AG10803 (cell line): ENCODE results near the genes NTRK3, ARPIN and IDH2.

DNA sequence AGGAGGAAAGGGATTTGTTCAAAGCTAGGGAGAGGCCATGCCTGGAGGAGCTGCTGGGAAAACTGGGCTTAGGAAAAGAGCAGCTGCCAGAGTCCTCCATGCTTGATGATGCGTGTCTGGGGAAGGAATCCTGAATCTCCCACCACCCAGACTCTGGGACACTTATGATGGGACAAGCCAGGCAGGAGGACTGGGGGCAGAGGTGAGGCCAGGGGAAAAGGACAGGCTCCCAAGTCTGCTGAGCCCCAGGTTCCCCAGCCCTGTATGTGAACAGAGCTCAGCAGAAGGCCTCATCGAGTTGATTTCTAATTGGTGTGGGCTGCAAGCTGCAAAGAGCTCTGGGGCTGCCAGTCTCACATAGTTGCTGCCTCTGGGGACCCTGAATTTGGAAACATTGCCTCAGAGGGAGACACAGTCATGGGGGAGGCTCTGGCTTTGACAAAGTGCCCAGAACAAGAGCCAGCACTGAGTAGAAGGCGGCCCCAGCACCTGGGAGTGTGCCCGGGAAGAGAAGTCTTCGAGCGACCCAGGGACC is 7.5 kb downstream of the NTRK3 start:
- RRBS, result no CpG with 5 or more reads among the region's 6 CpGs

GRCh38 chr15:88255908-88257060 is at the start of gene NTRK3:
Gene NTRK3, minus strand, starts transcription at chr15:88256739.
- RRBS, result 2% methylated on average over 21 of the region's 94 CpGs

- RRBS, result no CpG with 5 or more reads among the region's 14 CpGs
Observed at GRCh38 chr15:88356896-88357339, 100.4 kb upstream of the NTRK3 start.

- RRBS, result no CpG with 5 or more reads among the region's 18 CpGs
Observed at GRCh38 chr15:88496747-88497847, 29.6 kb downstream of the MRPS11 start.

DNA sequence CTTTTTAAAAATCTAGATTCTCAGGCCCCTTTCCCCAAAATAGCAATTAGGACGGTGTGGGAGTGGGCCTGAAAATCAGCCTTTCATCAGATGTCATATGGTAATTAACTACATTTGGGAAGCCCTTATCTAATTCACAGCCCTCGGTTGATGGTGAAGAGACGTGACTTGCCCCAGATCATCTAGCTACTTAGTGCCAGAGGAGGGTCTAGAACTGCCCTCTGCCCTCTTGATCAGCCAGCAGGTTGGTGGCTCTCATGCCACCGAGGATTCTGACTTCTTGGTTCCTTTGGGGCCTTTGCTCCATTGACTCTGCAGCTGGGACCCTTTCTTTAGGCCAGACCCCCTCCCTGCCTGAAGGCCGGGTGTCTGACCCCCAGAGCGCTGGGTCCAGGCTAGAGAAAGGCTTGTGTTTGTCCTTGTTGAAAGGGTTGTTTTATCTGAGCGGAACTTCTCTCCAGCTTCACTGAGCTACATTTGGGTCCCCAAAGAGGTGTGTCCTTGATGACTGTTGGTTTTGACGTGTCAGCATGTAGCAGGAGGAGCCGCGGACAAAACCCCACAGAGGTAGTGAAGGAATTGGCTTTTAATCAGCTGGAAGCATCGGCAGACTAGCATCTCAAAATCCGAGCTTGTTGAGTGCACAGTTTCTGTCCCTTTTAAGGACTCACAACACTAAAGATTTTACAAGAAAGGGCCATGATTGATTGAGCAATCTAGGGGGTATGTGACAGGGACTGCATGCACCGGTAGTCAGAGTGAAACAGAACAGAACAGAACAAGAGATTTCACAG is 915 bp downstream of the AEN start:
- RRBS, result no CpG with 5 or more reads among the region's 13 CpGs

DNA sequence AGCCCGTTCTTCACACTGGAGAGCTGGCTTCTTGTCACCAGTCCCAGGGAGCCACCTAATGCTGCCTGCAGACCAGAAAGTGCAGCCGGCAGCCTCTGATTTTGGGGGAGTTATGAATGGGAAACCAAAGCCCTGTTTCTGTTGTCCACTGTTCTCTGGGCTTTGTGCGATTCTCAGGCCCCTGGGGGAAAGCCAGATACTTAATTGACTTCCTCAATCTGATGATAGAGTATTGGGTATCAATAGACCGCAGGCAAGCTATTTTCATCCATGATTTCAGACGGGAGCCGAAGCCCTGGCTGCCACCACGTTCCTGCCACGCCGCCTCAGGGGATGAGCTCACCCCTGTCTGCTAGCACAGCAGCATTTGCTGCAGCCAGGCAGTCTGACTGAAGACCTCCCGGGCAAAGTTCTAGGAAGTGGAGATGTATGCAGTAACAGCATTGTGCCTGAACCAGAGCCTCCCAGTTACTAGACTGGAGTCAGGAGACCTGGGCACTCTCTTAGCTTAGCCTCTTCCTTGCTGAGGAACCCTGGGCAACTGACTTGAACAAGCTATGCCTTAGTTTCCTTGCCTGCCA is 69.8 kb downstream of the ISG20 start:
- RRBS, result no CpG with 5 or more reads among the region's 10 CpGs

- RRBS, result no CpG with 5 or more reads among the region's 4 CpGs
Observed at GRCh38 chr15:89105097-89105549, 16.9 kb downstream of the ABHD2 start.

- RRBS, result no CpG with 5 or more reads among the region's 5 CpGs
Observed at GRCh38 chr15:89121349-89121975, 33.2 kb downstream of the ABHD2 start.

GRCh38 chr15:89136511-89137410 is 48.5 kb downstream of the ABHD2 start:
- RRBS, result no CpG with 5 or more reads among the region's 12 CpGs

GRCh38 chr15:89137411-89138555 is 49.5 kb downstream of the ABHD2 start:
- RRBS, result no CpG with 5 or more reads among the region's 8 CpGs

DNA sequence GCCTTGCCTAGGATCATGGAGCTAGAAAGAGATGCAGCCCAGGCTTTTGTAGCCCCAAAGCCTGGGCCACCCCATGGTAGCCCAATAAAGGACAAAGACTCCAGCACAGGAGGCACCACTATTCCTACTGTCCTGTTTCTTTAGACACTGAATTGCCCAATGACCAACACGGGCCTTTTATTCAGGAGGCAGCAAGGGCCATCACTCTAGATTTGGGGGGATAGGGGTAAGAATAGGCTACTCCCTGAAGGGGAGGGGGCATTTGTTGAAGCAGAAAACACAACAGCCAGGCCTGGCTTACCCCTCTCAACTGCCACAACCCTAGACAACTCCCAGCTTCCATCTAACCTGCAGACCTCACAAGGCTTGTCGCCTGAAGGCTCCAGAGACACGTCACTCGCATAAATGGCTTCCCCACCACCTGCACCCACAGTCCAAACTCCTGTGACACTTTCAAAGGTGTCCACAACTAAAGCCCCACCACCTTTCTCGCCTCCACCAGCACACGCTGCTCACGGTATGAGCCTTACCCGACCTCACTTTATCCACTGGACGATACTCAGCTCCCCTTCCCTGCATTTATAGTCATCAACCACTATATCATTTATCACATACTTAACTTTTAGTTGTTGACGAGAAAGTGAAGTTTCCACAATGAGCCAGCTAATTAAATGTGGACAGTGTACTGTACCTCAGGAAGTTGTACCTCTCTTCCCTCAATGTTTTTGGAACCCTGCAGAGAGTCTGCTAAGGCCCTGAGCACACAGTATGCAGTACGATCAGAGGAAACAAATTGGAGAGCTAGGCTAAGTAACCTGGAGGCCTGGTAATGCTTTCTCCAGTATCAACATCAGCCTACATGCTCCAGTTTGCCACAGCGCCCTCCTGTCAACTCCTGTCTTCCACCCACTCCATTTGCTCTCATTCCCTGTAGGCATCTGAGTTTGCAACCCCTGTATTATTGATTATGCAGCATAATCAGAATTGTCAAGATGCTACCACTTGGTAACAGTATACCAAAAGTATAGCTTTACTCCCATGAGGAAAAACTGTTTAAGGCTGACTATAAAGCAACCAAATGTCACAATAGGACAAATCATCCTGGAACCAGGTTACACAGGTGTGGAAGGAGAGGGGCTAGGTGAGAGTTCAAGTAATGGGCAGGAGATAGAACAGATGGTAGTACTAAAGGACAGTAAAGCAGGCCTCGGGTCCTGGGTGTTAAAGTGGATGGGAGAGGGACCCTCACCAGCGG is 14.7 kb downstream of the POLG start:
- RRBS, result no CpG with 5 or more reads among the region's 14 CpGs

- RRBS, result 3% methylated on average over 26 of the region's 54 CpGs
Observed at GRCh38 chr15:89399023-89399862, 64.6 kb upstream of the POLG start.

DNA sequence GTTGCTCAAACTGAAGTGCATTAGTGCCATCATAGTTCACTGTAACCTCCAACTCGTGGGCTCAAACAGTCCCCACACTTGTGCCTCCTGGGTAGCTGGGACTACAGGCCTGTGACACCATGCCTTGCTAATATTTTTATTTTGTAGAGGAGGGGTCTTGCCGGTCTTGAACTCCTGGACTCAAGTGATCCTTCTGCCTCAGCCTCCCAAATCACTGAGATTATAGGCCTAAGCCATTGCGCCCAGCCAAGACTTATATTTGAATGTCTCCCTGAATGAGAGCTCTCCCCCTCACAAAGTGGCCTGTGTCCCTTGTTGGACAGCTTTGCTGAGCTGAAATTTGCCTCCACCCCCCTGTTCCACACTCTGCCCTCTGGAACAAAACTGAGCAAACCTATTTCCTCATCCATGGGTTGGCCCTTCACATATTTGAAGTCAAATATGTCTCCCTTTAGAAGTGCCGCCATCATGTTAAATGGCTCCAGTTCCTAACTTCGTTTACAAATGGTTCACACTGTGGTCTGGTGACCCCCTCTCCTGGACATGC is 4.8 kb downstream of the PLIN1 start:
- RRBS, result no CpG with 5 or more reads among the region's 5 CpGs

DNA sequence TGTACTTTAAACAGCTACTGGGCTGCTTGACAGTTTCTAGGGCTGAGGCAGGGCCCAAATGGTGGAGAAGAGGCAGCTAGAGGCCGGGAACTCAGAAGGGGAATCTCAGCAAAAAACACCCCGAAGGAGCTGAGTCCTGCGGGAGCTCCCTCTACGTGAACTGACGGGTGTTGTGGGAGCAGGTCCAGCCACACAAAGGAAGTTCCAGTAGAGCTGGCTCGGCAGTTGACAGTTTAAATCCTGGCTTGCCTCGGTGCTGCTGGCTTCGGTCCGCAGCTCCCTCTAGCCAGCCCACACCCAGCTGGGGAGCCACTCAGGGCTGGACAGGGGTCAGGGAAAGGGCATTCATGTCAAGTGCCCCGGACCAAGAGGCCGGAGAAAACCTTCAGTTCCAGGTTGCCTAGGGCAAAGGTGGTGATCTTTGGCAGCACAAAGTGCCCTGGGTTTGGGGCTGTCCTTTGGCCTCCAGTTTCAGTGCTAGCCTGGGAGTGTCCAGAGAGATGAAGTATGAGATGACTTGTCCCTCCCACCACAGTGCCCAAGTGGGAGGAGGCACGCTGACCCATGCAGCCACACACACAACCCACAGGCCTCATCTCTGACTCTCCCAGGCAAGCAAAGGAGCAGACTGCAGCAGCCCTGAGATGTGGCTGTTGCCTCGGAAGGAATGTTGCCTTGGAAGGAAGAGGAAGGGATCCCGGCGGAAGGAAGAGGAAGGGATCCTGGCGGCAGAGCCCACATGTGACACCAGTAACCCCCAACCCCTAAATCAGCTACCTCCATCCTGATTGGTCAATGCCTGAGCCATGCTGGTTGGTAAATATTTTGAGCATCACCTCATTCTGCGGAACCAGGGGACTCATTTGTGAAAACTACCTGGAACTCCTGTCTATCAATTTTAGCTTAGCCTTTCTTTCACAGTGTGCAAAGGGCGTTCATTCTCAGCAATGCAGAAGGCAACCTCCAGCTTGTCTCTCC is 13.8 kb upstream of the ANPEP start:
- RRBS, result no CpG with 5 or more reads among the region's 18 CpGs

DNA sequence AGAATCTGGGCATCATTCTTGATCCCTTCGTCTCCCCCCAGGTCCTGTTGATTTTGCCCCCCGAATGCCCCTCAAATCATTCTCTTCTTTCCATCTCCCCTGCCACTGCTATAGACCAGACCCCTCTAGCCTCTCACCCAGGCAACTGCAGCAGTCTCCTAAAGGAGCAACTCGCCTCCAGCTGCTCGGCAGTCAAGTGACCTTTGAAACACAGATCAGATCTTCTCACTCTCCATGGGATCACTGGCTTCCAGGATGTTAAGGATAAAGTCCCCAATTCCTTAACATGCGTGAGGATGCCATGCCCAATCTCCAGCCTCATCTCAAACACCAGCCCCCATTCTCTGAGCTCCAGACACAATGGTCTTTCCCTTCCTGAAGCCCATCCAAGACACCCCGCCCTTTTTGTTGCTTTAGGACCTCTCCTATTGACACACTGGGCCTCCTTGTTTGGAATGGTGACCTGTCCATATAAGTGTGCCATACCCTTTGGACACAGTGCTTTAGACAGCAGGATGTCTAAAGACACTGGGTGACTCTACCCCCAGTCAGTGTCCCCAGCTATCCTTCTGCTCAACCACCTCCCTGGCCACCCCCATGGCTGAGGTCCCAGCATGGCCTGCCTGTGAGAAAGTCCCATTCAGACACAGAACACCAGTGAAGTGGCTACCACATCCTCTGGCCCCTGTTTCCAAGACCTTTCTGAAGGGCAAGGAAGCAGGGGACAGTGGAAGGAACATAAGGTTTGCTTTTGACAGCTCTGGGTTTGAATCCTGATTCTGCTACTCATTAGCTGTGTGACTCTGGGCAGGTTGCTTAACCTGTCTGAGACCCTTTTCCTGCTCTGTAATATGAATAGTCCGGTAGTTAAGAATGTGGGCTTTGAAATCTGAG is 6.0 kb upstream of the AP3S2 start:
- RRBS, result no CpG with 5 or more reads among the region's 7 CpGs

- RRBS, result no CpG with 5 or more reads among the region's 14 CpGs
Observed at GRCh38 chr15:89903621-89903988, 9.1 kb downstream of the ARPIN start.

- RRBS, result 1% methylated on average over 43 of the region's 83 CpGs
Observed at GRCh38 chr15:89912167-89913131, at the start of gene ARPIN. Gene ARPIN, minus strand, starts transcription at chr15:89912952.

- RRBS, result no CpG with 5 or more reads among the region's 37 CpGs
Observed at GRCh38 chr15:90101013-90101934, 994 bp downstream of the IDH2 start.

GRCh38 chr15:90101935-90103139 is at the start of gene IDH2:
Gene IDH2, minus strand, starts transcription at chr15:90102468.
- RRBS, result 2% methylated on average over 77 of the region's 126 CpGs

DNA sequence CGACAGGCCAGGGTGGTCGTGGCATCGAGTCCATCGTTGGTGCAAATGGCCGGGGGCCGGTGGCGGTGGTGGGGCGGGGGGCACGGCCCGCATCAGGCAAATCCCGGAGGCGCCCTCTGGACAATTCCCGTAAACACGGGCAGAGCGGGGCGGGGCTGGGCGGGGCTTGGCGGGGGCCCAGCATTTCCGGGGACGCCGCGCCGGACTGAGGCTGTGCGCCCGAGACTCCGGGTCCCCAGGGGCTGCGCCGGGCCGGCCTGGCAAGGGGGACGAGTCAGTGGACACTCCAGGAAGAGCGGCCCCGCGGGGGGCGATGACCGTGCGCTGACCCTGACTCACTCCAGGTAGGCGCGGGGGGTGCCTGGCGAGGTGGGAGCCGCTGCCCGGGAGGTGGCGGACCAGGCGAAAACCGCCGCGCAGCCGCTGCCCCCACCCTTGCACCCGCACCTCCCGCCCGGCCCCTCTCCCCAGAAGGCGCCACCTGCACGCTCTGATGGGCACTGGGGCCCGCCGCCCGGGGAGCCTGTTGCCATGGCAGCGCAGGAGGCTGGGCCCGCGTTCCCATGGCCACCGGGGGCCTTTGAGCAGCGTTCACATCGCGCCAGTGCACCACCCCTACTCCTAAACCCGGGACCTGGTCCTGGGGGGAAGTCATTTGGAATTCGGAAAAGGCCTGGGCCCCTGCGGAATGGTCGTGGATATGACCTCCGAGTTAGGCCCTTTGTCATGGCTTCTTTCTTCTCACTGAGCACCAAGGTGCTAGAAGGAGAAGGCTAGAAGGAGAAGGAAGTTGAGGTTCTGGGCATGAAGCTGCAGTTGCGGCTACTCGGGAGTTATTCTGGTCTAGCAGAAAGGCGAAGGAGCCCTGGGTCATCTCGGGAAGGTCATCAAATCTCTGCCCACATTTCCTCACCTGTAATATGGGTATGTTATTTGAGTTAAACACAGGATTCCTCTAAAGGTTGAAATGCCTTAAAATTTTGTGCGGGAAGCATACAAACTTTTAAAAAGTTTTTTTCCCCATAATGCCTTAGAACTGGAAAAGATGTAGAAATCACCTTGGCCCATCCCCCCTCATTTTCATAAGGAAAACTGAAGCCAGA is 16.0 kb upstream of the SEMA4B start:
- RRBS, result 4% methylated on average over 35 of the region's 72 CpGs